SK-N-SH (cell line): Measurements from ENCODE around the genes CCAR1, STOX1 and VPS26A.

DNA sequence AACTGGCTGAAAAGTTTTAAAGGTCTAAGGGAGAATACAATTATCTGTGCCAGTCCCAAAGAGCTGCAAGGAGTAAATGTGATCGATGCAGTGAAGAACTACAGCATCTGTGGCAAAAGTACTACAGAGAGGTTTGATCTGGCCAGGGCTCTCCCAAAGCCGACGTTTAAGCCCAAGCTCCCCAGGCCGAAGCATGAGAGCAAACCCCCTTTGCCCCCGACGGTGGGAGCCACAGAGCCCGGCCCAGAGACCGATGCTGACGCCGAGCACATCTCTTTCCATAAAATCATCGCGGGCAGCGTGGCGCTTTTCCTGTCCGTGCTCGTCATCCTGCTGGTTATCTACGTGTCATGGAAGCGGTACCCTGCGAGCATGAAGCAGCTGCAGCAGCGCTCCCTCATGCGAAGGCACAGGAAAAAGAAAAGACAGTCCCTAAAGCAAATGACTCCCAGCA lies 2.1 kb downstream of the LRRTM3 start:
- RRBS = no CpG with 5 or more reads among the region's 21 CpGs
CAGE:
- cytosol, long polyA plus RNA = no peak
- long polyA plus RNA = no peak
- nucleus, long polyA plus RNA = no peak

GRCh38 chr10:67045344-67045690 lies 119.5 kb downstream of the LRRTM3 start:
- RRBS = no CpG with 5 or more reads among the region's 17 CpGs
CAGE:
- cytosol, long polyA plus RNA = no peak
- long polyA plus RNA = no peak
- nucleus, long polyA plus RNA = no peak

GRCh38 chr10:67230494-67231429 lies 304.9 kb downstream of the LRRTM3 start:
- RRBS = no CpG with 5 or more reads among the region's 29 CpGs
CAGE:
- cytosol, long polyA plus RNA = no peak
- long polyA plus RNA = no peak
- nucleus, long polyA plus RNA = no peak

- RRBS = no CpG with 5 or more reads among the region's 9 CpGs
CAGE:
- cytosol, long polyA plus RNA = no peak
- long polyA plus RNA = no peak
- nucleus, long polyA plus RNA = no peak
Measured at GRCh38 chr10:67904326-67904761, 19.9 kb downstream of the SIRT1 start.

GRCh38 chr10:67951782-67952341 lies 67.4 kb downstream of the SIRT1 start:
- RRBS = no CpG with 5 or more reads among the region's 4 CpGs
CAGE:
- cytosol, long polyA plus RNA = no peak
- long polyA plus RNA = no peak
- nucleus, long polyA plus RNA = no peak

GRCh38 chr10:68153448-68154165 lies 44.3 kb downstream of the MYPN start:
- RRBS = no CpG with 5 or more reads among the region's 7 CpGs
CAGE:
- cytosol, long polyA plus RNA = no peak
- long polyA plus RNA = no peak
- nucleus, long polyA plus RNA = no peak

DNA sequence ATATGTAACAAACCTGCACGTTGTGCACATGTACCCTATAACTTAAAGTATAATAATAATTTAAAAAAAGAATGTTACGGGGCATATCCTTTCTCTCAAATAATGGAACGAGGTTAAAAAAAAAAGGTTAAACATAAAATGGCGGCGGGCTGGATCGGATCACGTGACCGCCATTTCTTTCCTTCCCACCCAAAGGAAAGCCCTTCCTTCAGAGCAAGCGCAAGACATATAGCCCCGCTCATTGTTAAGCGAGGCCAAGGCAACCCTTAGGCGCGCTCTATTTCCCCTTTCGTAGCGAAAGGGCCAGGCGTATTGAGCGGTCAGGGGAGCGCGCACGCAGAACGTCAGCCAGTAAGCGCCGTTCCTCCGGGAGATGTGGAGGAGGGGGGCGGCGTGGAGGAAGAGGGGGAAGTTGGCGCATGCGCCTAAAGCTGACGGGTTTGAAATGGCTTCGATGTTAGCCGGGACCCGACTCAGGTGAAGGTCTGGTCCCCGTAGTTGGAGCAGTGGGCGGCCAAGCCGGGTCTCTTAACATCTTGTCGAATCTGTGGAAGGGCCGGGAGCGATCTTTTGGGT lies at the start of gene CCAR1:
TSS of gene CCAR1 (plus strand) at position 434 of the 576 bp plus-strand sequence.
- RRBS = 1% methylated on average over 14 of the region's 38 CpGs
CAGE:
- cytosol, long polyA plus RNA = start-site peak on the plus strand centred at position 424 of the sequence, 45 bp wide, 1,904 and 2,410 reads in 2 replicates
- long polyA plus RNA = start-site peak on the plus strand centred at position 441 of the sequence, 79 bp wide, 3,316 and 3,299 reads in 2 replicates
- nucleus, long polyA plus RNA = start-site peak on the plus strand centred at position 428 of the sequence, 54 bp wide, 5,829 and 13,783 reads in 2 replicates

GRCh38 chr10:68826978-68828046 lies at the start of gene STOX1:
TSS of gene STOX1 (plus strand) at chr10:68827531.
- RRBS = 1% methylated on average over 28 of the region's 129 CpGs
CAGE:
- cytosol, long polyA plus RNA = no peak
- long polyA plus RNA = no peak
- nucleus, long polyA plus RNA = no peak

- RRBS = no CpG with 5 or more reads among the region's 7 CpGs
CAGE:
- cytosol, long polyA plus RNA = no peak
- long polyA plus RNA = no peak
- nucleus, long polyA plus RNA = no peak
Measured at GRCh38 chr10:69100369-69101065, 12.6 kb downstream of the SRGN start.

DNA sequence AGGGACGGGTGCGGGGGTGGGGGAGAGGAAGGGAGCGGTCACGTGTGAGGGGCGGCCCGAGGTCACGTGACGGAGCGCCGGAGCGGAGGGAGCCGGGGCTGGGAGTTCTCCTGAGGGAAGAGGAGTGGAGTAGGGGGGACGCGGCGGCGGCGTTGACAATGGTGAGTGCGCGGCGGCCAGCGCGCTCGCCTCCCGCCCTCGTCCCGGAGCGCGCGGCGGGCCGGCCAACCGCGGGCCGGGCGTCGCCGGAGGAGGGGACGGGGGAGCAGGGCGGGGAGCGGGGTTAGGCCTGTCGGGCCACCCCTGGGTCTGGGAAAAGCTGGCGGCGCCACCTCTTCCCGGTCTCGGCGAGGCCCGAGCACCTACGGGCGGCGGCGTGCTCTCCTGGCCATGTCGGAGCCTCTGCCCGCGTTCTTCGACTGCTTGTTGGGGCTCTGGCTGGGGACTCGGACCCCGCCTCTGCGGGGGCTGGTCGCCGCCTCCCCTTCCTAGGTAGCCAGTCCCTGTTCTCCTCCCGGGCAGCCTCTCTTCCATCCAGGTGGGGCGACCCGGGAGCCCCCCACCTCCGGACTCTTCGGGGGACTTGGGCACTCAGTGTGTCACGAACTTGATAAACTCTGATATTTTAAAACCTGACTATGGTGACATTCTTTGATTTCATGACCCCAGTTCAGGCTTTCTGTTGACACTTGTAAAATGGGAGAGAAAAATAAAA lies at the start of gene VPS26A:
TSS of gene VPS26A (plus strand) at position 59 of the 715 bp plus-strand sequence.
- RRBS = 3% methylated on average over 16 of the region's 66 CpGs
CAGE:
- cytosol, long polyA plus RNA = start-site peak on the plus strand centred at position 93 of the sequence, 73 bp wide, 482 and 811 reads in 2 replicates
- long polyA plus RNA = start-site peak on the plus strand centred at position 93 of the sequence, 70 bp wide, 889 and 755 reads in 2 replicates
- nucleus, long polyA plus RNA = start-site peak on the plus strand centred at position 97 of the sequence, 81 bp wide, 255 and 618 reads in 2 replicates

DNA sequence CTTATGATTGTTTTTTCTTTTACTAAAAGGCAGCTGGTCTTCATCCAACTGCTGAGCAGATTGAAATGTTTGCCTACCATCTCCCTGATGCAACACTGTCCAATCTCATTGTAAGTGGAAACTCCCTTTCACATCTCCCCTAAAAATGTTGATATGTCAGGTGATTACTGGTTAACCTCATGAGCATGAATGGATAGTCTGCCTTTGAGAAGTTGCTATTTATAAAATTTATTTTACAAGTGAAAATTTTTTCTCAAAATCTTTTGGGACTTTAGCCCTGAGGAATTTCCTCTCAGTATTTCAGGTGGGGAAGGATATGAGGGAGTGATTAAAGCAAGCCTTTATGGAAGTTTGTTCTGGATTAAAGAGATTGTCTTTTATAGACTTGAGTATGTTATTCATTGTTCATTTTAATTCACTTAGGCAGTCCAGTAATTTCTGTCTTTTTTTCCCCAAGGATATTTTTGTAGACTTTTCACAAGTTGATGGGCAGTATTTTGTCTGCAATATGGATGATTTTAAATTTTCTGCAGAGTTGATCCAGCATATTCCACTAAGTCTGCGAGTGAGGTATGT lies 17.6 kb upstream of the HKDC1 start:
- RRBS = no CpG with 5 or more reads among the region's 1 CpG
CAGE:
- cytosol, long polyA plus RNA = no peak
- long polyA plus RNA = no peak
- nucleus, long polyA plus RNA = no peak

DNA sequence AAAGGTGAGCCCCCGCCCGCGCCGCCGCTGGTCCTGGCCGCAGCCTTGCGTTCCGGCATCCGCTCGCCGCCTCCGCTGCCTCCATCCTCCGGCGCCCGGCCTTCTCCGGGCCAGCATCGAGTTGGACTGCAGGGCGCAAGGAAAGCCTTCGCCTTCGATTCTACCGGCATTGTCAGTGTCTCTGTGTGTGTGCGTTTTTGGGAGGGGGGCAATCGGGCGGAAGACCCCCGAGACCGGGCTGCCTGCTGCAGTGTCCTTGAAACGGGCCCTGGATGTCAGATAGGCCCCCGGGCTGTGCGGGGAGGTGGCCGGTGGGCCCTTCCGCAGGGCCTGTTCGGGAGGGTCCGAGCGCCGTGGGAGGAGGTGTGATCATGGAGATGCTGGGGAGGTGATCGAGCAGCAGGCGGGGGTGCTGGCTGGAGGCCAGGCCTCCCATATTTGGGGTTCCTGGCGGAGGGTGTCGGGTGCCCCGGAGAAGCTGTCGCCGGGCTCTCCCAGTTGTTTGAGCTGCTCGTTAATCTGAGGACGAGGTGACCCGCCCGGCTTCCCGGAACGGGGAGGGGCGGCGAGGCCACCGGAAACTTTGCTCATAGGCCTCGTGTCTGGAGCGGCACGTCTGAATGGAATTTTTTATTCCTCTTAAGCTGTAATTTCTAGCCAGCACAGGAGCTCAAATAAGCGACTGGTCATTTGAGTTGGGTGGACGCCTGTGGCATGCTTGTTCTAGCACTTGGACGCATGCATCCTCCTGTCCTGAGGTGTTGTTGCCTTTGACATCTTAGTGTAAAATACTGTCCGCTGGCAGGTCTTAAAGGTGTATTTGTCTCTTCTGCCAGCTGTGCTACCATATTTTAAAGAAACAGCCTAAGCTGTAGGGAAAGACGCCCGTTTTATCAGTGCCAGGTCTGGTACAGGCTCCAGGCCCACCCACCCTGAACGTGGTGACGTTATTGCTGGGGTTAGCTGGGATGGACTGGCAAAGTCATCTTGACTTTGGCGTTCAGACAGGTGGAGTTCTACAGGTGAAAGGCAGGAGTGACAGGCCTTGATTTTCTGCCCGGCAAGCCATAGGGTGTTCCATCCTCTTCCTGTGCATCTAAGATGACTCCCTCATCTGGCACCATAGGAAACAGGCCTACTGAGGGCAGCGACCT lies 737 bp downstream of the HK1 start:
- RRBS = 1% methylated on average over 18 of the region's 65 CpGs
CAGE:
- cytosol, long polyA plus RNA = no peak
- long polyA plus RNA = no peak
- nucleus, long polyA plus RNA = no peak

GRCh38 chr10:69374168-69375002 lies 42.3 kb downstream of the TACR2 start:
- RRBS = 94% methylated on average over 5 of the region's 20 CpGs
CAGE:
- cytosol, long polyA plus RNA = no peak
- long polyA plus RNA = no peak
- nucleus, long polyA plus RNA = no peak

DNA sequence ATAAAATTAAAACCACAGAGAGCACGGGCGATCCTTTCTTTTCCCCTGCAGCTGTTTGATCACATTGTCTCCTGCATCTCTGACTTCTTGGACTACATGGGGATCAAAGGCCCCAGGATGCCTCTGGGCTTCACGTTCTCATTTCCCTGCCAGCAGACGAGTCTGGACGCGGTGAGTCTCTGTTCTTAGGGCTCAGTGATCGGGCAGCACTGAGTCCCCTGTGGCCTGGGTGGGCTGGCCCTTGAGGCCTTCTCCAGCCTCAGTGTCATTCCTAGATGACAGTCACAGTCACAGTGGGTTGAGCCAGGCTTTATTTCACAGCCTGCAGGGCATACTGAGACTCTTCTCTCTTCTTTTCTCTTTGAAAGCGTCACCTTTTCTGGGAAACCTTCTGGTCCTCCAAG lies 32.0 kb downstream of the TACR2 start:
- RRBS = no CpG with 5 or more reads among the region's 8 CpGs
CAGE:
- cytosol, long polyA plus RNA = no peak
- long polyA plus RNA = no peak
- nucleus, long polyA plus RNA = no peak

DNA sequence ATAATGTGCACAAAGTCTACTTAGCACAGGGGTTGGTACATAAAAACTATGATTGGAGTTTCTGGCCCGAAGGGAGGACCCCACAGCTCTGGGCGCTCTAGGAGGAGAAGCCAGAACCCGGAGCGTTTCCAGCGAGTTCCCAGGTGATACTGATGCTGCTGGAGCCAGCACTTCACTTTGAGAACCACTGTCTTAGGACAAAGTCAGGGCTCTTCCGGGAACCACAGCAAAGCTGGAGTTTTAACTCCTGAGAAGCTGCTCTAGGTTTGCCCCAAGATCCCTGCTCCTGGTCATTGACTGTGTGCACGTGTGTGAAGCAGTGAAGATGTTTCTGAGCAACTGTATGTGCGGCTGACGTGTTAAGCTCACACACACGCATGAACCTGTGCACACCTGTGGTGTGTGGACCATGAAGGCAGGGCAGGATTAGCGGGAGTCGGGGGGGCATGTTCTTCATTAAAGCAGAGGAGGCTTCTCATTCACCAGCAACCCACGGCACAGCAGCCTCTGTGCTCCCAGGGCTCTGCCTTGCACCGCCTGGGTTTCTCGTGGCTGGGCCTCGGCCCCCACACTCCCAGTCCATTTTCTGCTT lies 662 bp upstream of the TACR2 start:
- RRBS = 78% methylated on average over 4 of the region's 16 CpGs
CAGE:
- cytosol, long polyA plus RNA = no peak
- long polyA plus RNA = no peak
- nucleus, long polyA plus RNA = no peak

- RRBS = no CpG with 5 or more reads among the region's 9 CpGs
CAGE:
- cytosol, long polyA plus RNA = no peak
- long polyA plus RNA = no peak
- nucleus, long polyA plus RNA = no peak
Measured at GRCh38 chr10:69438554-69439218, 12.6 kb upstream of the TSPAN15 start.

GRCh38 chr10:69459134-69460158 lies 8.2 kb downstream of the TSPAN15 start:
- RRBS = no CpG with 5 or more reads among the region's 14 CpGs
CAGE:
- cytosol, long polyA plus RNA = no peak
- long polyA plus RNA = no peak
- nucleus, long polyA plus RNA = no peak

GRCh38 chr10:69467797-69468425 lies 16.6 kb downstream of the TSPAN15 start:
- RRBS = no CpG with 5 or more reads among the region's 10 CpGs
CAGE:
- cytosol, long polyA plus RNA = no peak
- long polyA plus RNA = no peak
- nucleus, long polyA plus RNA = no peak

DNA sequence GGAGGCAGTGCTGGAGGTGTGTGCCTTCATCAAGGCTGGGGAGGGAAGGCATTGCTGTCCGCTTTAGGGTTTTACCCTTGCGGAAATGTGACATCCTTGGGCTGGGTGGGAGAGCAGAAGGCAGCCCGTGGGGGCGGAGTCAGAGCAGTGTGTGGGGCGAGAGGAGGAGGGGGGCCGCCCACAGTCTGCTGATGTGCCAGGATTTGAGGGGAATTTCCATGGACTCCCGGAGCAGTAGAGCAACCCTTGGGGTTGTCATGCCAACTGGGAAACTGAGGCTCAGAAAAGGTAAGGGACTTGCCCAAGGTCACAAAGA lies 22.1 kb downstream of the TSPAN15 start:
- RRBS = no CpG with 5 or more reads among the region's 7 CpGs
CAGE:
- cytosol, long polyA plus RNA = no peak
- long polyA plus RNA = no peak
- nucleus, long polyA plus RNA = no peak

DNA sequence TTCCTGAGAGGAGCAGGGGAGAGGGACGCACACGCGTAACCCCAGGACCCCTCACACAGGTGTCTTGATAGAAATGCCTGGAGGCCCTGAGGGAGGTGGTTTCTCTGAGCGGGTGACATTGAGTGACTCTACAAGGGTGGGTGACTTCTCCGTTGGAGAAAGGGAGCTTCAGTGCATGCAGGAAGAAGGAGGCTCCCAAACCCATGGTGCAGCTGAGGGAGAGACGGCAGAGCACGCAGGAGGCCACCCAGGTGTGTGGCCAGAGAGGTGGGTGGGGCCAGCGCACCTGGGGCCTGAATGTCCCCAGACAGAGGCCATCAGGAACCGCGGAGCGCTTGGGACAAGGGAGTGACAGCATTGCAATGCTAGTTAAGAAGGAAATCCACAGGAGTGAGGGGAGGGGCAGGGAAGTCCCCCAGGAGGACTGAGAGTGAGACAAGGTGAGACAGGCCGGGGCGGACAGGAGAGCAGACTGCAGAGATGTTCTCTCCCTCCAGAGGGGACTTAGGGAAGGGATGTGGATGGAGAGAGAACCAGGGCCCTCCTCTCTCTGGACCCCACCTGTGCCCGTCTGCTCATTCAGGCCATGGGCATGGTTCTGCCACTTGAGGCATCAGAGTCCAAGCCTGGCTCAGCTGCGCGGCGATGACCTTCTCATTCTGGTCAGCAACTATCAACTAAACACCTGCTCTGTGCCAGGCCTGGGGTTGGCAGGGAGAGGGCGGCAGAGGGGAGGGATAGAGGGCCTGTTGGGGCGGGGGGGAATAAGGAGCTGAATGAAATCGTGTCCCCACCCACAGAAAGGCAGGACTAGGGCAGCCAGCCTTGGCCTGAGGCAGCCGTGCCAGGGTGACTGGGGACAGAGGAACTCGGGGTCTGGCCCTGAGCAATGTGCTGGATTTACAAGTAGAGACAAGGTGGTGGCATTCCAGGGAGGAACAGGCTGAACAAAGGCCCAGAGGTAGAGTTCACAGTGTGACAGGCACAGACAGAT lies 69.4 kb upstream of the COL13A1 start:
- RRBS = no CpG with 5 or more reads among the region's 22 CpGs
CAGE:
- cytosol, long polyA plus RNA = no peak
- long polyA plus RNA = no peak
- nucleus, long polyA plus RNA = no peak